SK-N-MC (cell line): ENCODE data around the genes LILRB3, TTYH1, RDH13 and EPS8L1.

DNA sequence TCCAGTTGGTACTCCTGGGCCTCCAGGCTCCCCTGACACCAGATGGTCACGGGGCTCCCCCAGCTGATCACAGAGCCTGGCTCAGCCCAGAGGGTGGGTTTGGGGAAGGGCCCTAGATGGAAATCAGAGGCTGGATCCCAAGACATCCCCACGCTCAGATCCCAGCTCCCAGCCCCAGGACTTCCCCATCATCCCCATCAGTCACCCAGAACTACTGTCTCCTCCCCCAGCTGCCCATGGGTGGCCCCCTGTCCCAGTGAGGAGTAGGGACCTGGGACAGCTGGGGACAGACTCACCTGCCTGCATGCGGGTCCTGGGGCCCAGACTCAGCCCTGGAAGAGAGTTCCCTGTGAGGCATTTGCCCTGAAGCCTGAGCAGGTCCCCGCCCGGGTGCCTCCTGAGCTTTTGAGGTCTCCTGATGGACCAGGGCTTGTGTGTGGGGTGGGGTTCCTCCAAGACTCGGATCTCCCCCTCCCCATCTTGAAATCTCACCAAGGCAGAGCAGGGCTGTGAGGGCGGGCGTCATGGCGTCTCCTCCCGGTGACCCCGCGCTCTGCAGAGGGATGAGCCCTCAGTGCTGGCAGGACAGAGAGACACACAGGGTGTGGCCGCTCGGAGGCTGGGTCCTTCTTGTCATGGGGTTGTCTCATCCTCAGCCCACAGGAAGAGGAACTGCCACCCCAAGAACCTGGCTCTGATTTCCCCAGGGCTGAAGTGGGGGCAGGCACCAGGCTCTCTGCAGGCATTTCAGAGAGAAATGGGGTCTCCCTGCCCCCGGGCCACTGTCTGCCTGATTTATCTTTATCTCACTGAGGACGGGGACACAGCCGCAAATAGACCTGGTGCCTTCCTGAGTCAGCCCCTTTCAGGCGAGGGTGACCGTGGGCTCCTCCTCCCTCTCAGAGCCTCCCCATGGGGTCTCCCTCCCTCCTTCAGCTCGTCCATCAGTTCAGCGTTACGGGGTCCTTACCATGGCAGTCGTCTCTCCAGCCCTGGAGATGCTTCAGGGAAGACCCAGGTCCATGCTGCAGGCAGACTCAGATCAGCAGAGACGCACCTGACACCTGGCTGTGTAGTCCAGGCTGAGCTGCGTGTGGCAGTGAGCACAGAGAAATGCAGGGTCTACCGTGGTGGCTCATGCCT is at the start of gene LILRB3:
Gene LILRB3 (minus strand): TSS at position 557 of the 1,143 bp plus-strand sequence.
- RRBS: no CpG with 5 or more reads among the region's 26 CpGs

DNA sequence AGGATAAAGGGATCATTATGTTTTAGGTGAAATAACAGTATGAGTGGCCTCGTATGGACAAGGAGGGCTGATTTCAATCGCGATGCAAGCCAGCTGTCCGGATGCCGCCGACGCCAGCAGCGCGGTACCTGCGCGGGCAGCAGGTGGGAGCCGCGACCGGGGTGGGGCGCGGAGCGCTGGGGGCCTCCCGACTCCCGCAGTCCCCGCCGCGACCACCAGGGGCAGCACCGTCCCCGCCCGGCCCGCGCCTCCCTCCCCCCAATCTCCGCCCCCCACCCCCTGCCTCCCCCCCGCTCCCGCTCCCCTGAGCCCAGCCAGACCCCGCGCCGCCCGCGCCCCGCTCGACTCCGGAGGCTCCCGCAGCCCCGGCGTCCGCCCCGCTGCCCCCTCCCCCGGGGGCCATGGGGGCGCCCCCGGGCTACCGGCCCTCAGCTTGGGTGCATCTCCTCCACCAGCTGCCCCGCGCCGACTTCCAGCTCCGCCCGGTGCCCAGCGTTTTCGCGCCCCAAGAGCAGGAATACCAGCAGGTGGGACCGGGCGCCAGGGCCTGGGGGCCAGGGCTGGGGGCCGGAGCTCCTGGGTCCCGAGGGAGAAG is at the start of gene TTYH1:
Gene TTYH1 (plus strand): TSS at position 313 of the 595 bp plus-strand sequence.
- RRBS: 8% methylated on average over 33 of the region's 59 CpGs

DNA sequence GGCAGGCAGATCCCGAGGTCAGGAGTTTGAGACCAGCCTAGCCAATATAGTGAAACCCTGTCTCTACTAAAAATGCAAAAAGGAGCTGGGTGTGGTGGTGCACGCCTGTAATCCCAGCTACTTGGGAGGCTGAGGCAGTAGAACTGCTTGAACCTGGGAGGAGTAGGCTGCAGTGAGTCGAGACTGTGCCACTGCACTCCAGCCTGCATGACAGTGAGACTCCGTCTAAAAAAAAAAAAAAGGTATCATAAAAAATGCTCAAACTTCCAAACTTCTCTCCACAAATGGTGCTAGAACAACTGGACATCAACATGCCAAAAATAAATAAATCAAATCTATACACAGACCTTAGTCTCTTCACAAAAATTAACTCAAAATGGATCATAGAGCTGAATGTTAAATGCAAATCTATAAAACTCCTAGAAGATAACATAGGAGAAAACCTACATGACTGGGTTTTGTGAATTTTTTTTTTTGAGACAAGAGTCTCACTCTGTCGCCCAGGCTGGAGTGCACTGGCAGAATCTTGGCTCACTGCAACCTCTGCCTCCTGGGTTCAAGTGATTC is 5.8 kb upstream of the LENG8 start:
- RRBS: no CpG with 5 or more reads among the region's 5 CpGs

DNA sequence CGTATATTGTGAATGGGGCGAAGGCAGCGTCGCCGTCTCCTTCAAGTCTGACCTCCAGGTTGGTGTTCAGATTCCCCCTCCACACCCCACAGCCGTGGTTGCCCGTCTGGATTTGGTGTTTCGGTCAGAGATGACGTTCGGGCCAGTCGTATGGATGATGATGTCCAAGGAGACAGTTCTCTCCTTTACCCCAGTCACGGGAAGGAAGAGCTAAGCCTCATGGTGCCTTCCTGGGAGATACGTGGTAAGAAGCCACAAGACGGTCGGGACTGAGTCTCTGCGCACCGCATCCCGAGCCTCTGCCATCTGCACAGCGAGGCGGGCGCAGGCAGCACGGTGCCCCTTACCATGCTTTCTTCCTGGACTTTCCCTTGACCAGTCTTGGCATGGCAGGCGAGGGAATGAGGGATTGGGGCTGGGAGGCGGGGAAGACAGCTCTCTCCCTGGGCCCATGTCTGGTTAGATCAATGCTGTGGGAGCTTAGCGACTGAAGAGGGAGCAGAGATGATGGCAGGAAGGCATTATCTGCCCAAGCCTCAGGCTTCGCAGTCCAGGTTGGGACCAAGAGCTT is 10.1 kb upstream of the LAIR2 start:
- RRBS: no CpG with 5 or more reads among the region's 26 CpGs

DNA sequence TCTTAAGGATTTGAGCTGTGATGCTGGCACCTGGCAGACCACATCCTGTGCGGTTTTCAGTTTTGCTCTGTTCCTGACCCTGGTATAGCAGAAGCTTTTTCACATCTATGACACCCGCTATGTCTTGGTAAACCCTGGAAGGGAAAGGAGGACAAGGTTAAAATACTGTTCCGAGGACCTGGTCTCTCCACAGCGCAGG is 4.9 kb upstream of the LAIR2 start:
- RRBS: no CpG with 5 or more reads among the region's 4 CpGs

DNA sequence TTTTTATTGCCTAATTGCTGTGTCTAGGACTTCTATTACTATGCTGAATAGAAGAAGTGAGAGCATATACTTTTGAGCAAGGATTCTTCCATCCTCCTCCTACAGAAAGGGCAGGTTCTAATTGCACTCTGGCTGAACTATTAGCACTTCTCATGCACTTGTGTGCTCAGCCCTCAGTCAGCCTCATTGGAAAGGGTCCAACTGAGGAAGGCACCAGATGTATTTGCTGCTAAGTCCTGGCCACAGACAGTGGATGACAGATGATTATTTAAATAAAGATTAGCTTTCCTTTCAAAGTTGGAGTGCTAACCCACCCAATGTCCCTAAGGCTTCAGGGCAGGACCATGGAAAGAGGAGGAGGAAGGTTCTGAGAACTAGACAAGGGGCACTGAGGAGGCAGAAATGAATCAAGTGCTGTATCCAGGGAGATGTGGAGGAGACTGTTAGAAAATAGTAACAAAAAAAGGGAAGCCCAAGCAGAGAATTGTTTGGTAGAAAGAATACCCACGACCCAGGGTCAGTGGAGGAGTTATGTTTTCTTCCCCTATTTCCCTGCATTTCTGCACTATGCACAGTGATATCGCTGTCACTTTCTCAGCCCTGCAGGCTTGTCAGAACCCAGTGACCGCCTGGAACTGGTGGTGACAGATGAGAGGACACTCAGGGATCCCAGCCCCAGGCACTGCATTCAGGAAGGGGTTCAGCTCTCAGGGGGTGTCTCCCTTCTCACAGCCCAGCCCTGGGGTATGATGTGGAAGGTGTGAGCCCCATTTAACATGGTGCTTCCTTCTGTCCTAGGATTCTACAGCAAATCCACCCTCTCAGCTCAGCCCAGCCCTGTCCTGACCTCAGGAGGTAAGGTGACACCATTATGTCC is 8.1 kb downstream of the LILRB4 start:
- RRBS: no CpG with 5 or more reads among the region's 3 CpGs

DNA sequence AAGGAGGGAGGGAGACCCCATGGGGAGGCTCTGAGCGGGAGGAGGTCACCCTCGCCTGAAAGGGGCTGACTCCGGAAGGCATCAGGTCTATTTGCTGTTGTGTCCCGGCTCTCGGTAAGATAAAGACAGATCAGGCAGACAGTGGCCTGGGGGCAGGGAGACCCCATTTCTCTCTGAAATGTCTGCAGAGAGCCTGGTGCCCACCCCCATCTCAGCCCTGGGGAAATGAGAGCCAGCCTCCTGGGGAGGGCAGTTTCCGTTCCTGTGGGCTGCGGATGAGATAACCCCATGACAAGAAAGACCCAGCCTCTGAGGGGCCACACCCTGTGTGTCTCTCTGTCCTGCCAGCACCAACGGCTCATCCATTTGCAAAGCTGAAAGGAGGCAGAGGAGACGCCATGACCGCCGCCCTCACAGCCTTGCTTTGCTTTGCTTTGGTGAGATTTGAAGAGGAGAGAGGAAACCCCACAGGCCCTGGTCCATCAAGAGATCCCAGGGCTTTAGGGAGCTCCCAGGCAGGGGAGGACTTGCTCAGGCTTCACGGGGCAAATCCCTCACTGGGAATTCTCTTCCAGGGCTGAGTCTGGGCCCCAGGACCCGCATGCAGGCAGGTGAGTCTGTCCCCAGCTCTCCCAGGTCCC is 28.1 kb upstream of the KIR3DL3 start:
- RRBS: no CpG with 5 or more reads among the region's 13 CpGs

DNA sequence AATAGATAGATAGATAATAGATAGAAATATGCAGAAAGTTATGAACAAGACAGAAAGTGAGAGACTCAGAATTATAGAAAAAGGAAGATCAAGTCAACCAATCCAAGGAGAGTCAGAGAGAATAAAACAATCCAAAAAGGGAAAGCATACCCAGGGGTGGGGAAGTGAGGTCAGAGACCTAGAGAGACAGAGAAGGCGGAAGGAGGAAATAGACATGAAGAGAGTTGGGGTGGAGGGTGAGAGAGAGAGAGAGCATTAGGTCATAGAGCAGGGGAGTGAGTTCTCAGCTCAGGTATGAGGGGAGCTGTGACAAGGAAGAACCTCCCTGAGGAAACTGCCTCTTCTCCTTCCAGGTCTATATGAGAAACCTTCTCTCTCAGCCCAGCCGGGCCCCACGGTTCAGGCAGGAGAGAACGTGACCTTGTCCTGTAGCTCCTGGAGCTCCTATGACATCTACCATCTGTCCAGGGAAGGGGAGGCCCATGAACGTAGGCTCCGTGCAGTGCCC is 5.1 kb downstream of the KIR3DL2 start:
- RRBS: no CpG with 5 or more reads among the region's 6 CpGs

DNA sequence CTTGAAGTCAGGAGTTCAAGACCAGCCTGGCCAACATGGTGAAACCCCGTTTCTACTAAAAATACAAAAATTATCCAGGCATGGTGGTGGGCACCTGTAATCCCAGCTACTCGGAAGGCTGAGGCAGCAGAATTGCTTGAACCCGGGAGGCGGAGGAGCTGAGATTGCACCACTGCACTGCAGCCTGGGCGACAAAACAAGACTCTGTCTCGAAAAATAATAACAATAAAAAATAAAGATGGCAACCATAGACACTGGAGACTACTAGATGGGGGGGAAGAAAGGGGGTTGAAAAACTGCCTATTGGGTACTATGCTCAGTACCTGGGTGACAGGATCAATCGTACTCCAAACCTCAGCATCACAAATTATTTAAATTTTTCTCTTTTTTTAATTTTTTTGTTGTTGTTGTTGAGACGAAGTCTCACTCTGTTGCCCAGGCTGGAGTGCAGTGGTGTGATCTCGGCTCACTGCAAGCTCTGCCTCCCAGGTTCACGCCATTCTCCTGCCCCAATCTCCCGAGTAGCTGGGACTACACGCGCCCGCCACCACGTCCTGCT is 10.5 kb downstream of the FCAR start:
- RRBS: no CpG with 5 or more reads among the region's 15 CpGs

DNA sequence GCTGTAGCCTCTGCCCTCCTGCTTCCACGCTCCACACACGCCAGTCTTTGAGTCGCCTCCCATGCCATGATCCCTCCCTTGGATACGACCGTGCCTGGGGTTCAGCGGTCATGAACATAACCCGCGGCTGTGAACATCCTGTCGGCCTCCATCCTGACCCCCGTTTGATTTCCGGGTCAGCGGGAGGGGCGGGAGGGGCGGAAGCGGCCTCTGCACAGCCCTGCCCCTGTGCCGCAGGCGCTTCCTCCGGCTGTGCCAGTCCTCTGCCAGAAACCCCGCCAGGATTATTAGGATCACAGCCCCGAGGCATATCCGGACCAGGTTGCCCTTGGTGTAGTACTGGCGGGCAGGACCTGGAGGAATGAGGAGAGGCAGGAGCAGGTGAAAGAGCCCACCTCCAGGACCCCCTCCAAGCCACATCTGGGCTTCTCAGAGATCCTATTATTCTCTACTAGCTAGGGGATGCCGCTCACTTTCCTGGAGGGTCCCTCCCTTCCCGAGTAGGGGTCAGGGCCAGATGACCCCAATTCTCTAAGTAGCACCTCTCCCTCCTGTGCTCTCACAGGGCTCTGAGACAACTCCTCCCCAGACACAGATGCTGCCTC is 23.1 kb downstream of the GP6 start:
- RRBS: 29% methylated on average over 11 of the region's 24 CpGs

- RRBS: 2% methylated on average over 8 of the region's 57 CpGs
These were observed at the start of gene RDH13 for GRCh38 chr19:55062900-55063488. TSS of gene RDH13 (minus strand) at chr19:55063148.

DNA sequence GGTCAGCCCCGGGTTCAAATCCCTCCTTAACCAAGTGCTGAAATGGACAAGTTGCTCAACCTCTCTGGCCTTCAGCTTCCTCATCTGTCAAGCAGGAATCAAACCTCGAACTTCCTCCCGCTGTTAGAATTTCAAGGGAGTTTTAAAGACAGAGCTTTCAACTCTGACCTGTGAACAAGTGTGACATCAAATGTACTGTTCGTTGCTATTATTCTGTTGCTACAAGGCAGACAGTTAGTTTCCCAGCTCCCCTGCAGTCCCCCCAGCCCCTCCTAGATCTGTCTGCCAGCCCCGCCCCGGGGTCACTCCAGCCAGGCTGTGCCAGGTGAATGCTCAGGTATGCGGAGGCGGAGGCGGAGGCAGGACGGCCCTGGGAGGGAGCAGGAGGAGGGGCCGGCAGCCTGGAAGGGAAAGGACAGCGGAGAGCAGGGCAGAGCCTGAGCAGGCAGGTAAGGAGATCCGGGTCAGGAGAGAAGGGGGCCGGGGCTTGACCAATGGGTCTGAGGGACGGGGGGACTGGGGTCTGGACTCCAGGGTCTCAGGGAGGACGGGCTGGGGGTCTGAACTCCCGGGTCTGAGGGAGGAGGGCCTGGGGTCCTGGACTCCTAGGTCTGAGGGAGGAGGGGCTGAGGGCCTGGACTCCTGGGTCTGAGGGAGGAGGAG is at the start of gene EPS8L1:
Gene EPS8L1 (plus strand): TSS at position 399 of the 663 bp plus-strand sequence.
- RRBS: 18% methylated on average over 7 of the region's 17 CpGs

DNA sequence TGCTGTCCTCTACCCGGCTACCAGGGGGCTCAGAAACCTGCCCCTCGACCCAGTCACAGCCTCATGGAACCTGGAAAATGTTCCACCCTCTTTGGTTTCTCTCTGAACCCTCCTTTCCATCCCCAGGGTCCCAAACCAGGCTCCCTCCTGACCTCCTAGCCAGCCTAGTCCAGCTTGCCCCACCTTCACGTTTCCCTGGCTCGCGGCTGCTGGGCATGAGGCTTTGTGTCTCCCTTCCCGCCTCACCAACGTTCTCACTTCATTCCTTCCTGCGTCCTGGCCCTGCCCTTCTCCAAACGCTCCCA is 12.2 kb downstream of the EPS8L1 start:
- RRBS: no CpG with 5 or more reads among the region's 9 CpGs

- RRBS: 5% methylated on average over 7 of the region's 25 CpGs
These were observed 2.1 kb downstream of the TNNT1 start for GRCh38 chr19:55146789-55147406.

DNA sequence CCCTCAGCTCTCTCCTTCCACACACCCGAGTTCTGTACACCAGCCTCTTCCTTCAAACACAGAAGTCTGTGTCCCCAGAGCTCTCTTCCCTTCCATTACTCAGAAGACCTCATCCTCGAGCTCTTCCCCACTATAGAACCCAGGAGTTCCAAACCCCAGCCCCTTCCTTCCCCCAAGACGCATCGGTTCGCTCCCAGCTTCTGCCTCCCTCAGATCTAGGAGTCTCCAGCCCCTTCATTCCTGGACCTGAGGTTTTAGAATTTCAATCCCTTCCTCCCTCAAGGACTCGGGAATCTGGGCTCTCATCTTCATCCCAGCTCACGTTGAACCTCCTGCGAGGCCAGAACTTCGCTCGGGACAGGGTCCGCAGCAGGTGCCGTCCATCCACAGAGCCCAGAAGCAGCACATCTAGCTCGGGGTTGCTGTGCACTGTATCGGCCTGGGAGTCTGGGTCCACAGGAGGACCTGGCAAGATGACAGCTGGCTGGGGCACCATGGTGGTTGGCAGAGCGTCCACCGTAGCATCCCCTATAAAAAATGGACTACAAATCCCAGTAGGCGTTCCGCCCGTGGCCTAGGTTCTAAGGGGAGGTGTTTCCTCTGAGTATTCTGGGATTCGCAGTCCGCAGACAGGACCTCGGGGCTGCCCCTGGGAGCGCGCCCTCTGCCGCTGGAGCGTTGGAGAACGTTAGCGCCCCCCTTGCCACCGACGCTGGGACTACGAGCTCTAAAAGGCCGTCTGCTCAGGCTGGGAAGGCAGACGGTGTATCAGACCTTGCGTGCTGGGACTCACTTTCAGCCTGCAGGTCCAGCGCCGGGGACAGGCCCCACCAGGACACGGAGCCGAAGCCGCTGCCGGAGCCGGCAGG is 643 bp downstream of the DNAAF3 start:
- RRBS: 2% methylated on average over 5 of the region's 41 CpGs

GRCh38 chr19:55188516-55189175 is 8.6 kb upstream of the SYT5 start:
- RRBS: 86% methylated on average over 2 of the region's 12 CpGs

- RRBS: no CpG with 5 or more reads among the region's 3 CpGs
These were observed 2.3 kb upstream of the PTPRH start for GRCh38 chr19:55211736-55211947.

DNA sequence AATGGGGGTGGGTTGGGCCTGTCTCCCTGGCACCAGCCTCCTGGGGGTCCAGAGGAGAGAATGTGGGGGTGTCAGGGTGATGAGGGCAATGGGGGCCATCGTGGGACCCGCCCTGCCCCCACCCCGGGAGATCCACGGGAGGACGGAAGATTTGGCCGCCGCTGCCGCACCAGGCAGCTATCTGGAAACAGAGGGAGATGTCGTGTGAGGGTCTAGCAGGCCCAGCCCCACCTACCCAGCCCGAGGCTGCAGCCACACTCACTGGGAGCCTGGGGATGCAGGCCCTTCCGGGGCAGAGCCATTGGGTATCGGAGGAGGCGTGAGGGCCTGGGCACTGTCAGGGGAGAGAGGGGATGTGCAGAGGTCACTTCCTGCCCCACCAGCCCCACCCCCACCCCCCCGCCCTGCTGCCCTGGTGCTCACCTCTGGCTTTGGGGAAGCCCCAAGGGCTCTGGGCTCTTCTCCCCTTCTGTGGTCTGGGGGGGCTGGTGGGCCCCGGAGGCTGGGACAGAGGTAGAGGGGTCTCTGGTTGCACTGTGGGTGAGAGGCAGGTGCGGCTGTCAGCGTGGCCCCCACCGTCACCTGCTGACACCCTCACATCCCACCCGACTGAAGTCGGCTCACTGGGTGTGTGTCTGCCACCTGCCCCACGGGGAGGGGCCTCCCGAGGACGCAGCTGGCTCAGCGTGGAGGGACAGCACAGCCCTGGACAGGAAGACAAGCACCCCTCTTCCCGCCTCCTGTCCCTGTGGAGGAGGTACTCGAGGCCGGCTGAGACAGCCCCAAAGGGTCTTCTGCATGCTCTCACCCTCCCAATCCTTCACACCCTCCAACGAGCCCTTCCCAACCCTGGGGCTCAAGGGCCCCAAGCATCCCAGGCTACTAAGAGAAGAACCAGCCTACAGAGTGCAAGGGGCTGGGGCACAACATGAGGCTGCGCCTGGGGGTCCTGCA is 2.1 kb upstream of the TMEM86B start:
- RRBS: no CpG with 5 or more reads among the region's 29 CpGs

GRCh38 chr19:55253625-55254145 is 5.1 kb downstream of the PPP6R1 start:
- RRBS: 94% methylated on average over 3 of the region's 10 CpGs

GRCh38 chr19:55254146-55255138 is 4.4 kb downstream of the PPP6R1 start:
- RRBS: 87% methylated on average over 2 of the region's 23 CpGs